Umbilical cord (tissue), 2 donors: ENCODE measurements around a stretch of chr16.

DNA sequence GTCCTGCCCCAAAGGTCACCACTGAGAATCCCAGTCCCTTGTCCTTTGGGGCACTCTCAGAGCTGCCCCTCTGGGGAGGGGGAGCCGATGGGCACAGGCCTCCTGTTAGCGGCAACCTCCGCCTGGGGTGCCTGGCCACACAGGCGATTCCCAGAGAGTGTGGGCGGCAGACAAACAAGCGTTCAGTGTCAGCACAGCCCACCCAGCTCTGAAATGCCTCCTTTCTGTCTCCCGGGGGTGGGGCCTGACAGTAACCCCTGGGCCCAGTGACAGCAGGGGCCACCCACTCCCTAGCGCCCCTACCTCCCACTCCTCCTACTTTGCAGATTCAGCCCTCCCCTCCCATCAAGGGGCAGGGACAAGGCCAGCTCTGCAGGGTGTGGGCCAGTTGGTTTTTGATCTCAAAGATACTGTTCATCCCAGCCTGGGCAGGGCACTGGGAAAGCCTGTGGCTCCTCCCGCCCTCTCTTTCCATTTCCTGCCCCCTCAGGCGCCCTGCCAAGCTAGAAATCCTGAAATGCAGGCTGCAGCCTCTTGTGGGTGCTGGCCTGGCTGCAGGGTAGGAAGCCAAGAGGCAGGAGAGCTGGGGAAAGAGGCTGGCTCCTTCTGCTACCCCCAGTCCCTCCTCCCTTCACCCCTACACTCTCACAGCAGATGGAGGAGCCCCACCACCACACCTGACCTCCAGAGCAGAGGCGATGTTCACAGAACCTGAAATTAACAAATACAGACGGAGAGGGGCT is 36.7 kb upstream of the EMP2 start:
- RAMPAGE, long total RNA: no peak

GRCh38 chr16:10622006-10623032 is 41.9 kb upstream of the EMP2 start:
- RAMPAGE, long total RNA: no peak

GRCh38 chr16:10647762-10648222 is 46.9 kb downstream of the TEKT5 start:
- RAMPAGE, long total RNA: no peak

- RAMPAGE, long total RNA: no peak
Observed at GRCh38 chr16:10879138-10879729, 2.2 kb downstream of the CIITA start.

DNA sequence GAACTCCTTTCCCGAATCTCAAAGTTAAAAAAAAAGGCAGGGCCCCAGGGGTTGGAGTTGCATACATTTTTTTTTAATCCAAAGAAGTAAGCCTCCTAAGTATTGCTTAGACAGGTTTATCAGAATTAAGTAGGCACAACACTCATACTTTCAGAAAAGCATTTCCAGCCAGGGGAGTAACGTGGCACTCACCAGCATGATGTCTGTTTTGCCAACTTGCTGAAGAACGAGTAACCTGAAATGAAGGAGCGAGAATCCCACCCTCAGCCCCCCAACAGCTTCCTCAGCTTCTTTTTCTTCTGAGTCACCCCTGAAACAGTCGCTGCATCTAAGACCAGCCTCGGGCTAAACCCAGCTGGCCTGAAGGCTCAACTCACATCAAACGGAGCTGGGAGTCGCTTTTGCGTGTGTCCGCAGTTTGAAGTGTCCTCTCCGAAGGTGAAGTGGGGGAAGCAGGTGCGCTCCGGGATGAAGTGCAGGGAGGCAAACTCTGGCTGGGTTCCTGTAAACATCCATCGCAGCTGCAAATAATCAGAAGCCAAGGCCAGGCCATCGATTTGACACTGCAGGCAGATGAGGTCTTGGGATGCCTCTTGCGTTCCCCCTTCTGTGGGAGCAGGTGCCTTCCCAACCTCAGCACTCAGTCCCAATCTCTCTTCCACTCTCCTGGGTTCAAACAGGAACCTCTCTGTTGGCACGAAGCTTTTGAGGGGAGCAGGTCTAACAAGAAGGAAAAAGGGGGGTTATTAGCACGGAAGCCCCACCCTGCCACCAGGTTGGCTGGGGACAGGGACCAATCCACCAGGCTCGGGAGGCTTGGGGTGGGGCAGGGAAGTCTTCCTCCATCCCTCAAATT is 13.2 kb downstream of the DEXI start:
- RAMPAGE, long total RNA: no peak

DNA sequence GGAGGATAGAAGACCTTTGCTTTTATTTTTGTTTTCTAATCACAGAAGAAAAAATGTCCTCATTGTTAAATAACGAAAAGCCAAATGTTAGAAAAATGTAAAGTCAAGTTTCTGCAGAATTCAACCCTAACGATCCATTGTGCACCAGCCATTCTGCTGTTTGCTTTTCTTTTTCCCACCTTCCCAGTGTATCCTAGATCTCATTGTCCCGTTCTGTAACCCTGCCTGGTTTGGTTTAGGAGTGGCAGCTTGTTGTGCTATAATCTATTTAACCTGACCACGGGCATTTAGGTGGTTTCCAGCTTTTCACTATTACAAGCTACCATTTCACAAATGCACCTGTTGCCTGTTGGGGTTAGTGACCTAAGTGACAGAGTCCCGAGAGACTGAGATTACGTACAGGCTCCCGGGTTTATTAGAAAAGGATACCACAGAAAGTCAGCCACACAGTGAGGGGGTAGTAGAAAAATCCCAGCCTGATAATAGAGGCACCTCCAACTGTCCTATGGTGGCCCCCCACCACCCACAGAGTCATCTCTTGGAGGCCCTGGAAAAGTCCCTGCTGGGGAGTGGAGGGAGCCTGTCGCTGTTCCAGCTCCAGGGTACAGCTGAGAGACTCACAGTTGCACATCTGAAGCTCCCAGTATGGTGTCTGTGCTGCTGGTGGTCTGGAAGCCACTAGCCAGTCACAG is 21.1 kb downstream of the CLEC16A start:
- RAMPAGE, long total RNA: no peak

- RAMPAGE, long total RNA: no peak
Observed at GRCh38 chr16:10982544-10983232, 38.3 kb downstream of the CLEC16A start.

DNA sequence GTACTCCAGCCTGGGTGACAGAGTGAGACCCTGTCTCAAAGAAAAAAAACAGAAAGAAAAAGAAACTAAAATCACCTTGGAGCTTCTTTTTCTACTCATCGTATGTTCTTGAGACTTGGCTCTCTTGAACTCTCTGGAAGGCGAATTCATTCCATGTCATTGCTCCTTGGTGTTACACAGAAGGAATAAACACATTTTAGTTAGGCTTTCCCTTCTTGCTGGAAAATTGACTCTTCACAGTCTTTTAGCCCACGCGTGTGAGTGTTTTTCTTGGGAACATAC is 142.4 kb downstream of the SOCS1 start:
- RAMPAGE, long total RNA: no peak

- RAMPAGE, long total RNA: no peak
Observed at GRCh38 chr16:11162853-11163465, 93.0 kb downstream of the SOCS1 start.

DNA sequence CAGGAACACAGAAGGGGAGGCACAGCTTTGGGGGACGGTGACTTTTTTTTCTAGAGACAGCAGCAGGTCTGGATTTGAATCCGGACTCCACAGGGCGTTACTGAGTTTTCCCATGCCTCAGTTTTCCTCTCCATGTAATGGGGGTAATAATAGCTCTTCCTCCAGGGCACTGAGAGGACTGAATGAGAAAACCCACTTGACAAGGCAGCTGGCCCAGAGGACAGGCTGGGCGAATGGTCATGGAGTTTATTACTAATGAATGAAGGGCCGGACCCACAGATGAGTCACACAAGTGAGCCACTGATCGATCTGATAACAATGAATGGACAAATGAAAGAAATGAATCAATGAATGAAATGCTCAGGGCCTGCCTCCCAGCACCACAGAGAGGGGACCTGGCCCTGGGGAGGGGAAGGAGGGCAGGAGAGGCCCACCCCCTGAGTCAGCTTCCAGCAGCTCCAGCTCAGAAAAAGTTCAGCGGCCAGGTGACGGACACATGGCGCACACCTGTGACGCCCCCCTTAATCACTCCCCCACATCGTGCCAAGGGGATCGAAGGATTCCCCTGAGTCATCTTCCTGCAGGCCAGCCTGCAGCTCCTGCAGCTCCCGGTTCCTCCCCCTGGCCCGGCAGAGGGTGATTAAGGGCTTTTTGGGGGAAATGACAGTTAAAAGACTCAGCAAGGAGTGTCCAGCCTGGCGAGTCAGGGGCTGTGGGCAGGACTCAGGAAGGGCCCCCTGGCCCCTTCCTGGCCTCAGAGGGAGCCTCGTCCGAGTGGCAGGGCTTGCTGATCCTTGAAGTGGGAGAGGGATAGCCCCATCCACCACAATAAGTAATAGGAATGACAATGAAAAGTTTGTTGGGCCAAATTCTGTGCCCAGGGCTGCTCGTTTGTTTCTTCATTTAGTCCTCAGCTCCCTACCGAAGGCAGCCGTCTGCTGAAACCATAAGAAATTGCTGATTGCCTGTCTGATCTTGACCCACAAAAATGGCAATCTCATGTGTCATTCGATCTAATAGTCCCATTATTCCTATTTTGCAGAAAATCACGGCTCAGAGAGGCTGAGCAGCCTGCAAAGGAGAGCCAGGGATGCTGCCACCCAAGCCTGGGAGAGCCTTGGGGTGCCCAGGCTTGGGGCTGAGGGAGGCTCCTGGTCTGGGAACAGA is 54.1 kb downstream of the SOCS1 start:
- RAMPAGE, long total RNA: no peak

DNA sequence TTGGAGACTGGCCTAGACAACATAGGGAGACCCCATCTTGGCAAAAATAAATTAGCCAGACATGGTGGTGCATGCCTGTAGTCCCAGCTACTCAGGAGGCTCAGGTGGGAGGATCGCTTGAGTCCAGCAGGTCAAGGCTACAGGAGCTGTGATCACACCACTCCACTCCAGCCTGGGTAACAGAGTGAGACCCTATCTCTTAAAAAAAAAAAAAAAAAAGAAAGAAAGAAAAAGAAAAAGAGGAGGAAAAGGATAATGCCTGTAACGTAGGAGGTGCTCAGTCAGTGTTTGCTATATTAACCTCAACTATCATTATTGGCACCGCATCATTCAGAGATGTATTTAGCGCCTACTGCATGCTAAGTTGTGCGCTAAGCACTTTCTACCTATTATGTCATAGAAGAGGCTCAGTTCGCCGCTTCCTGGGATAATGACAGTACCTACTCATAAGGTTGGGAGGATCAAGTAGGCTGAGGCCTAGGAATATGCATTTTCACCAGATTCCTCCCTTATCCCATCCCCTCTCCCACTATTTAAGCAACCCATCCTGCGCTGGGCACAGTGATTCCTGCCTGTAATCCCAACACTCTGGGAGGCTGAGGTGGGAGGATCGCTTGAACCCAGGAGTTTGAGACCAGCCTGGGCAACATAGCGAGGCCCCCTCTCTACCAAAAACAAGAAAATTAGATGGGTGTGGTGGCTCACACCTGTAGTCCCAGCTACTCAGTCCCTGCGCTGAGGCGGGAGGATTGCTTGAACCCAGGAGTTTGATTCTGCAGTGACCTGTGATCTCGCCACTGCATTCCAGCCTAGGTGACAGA is 4.8 kb downstream of the SOCS1 start:
- RAMPAGE, long total RNA: no peak

DNA sequence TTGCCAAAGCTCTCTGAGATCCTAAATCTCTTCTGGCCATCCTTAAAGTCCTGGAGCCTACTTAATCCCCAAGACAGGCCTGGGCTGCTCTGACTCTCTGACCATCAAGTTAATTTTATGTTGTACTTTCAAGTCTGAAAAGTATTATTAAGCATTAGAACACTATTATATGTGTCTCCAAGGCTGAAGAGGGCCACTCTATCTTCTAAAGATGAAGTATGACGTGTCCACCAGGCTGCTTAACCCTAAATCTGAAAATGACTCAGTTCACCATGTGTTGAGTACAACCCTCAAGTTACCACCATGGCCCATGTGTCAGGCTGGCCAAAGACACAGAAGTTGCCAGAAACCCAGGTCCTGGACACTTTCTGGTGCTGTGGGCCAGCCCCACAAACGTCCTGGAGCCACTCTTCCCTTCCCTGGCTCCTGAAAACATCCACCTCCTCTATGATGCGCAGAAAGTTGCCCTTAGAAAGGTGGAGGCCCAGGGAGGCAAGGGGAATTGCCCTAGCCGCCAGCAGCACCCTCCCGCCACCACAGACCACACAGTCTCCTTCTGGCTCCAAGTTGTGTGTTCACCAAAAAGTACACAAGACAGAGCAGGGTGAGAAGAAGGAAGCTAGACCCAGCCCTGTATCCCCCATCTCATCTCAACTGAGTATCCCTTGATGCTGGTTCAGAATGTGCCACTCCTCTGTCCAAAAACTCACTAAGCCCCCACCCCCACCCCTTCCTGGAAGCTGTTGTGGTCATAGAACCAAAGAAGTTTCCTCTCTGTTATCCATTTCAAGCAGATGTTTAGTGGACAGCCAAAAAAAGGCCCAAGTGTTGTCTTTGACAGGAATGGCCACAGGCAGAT is 2.6 kb downstream of the SOCS1 start:
- RAMPAGE, long total RNA: no peak

DNA sequence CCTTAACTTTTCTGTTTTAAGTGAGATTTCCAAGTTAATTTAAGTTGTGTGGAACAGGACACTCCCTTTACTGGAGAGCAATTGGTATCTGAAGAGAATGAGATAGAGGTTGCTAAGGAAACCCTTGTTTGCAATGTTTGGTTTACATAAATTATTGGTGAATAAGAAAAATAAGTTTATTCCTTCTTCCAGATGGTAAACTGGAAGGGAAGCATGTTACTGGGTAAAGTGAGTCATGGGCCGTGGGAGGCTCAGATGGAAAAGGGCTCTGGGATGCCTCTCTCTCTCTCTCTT is 19.3 kb downstream of the RMI2 start:
- RAMPAGE, long total RNA: no peak

DNA sequence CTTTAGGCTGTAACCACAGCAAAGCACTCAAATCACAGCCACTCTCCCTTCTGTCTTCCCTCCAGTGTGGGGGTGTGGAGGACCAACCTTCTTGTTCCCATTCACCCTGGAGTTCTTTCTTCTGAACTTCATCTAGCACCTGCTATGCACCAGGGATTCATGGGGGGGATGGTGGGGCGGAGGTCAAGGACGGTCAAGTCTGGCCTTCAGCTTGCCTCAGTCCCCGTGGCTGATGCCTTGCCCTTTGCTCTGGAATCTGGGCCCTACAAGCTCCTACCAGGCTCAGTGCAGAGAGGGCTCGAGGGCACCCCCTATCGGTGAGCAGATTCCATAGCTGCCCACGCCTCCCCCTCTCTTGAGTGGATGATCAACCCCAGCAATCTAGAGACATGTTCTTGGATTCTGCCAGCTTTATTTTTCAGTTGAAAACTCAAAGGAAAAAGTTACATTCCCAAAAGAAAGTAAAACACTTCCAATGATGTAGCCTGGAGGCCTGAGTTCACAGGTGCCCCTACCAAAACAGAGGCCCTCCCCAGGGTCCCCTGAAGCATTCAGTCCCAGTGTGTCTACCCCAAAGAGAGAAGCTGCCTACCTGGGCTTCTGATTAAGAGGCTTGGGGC is 26.5 kb downstream of the RMI2 start:
- RAMPAGE, long total RNA: no peak

GRCh38 chr16:11493919-11494341 is 33.1 kb downstream of the ENSG00000188897 start:
- RAMPAGE, long total RNA: no peak

GRCh38 chr16:11540489-11540867 is 13.4 kb upstream of the ENSG00000188897 start:
- RAMPAGE, long total RNA: no peak

GRCh38 chr16:11581346-11582166 is 5.2 kb downstream of the LITAF start:
- RAMPAGE, long total RNA: no peak

DNA sequence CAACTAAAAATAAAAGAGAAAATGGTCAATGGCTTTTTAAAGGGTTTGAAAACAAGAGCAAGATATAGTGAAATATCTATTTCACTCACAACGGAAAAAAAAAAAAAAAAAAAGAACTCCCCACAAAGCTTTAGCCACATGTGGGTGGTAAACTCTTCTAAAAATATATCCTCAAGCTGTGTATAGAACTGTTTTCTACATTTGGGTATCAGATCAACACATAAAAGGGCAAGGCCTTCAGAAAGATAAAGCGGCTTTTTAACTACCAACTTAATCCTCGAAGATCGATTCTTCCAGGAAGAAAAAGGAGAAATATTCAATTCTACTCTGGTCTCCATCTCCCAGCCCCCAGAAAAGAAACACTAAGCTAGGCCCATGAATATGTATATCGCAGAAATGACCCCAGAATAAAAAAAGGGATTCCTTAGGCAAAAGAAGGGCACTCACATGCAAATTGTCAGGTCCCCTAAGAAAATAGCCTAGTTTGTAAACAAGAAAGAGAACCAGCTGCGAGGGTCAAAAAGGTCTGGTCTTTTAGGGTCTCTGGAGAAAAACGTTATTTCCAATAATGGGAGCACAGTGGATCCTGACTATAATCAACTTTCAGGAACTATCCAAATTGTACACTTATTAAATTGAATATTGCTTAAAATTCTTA is 4.4 kb downstream of the LITAF start:
- RAMPAGE, long total RNA: no peak

DNA sequence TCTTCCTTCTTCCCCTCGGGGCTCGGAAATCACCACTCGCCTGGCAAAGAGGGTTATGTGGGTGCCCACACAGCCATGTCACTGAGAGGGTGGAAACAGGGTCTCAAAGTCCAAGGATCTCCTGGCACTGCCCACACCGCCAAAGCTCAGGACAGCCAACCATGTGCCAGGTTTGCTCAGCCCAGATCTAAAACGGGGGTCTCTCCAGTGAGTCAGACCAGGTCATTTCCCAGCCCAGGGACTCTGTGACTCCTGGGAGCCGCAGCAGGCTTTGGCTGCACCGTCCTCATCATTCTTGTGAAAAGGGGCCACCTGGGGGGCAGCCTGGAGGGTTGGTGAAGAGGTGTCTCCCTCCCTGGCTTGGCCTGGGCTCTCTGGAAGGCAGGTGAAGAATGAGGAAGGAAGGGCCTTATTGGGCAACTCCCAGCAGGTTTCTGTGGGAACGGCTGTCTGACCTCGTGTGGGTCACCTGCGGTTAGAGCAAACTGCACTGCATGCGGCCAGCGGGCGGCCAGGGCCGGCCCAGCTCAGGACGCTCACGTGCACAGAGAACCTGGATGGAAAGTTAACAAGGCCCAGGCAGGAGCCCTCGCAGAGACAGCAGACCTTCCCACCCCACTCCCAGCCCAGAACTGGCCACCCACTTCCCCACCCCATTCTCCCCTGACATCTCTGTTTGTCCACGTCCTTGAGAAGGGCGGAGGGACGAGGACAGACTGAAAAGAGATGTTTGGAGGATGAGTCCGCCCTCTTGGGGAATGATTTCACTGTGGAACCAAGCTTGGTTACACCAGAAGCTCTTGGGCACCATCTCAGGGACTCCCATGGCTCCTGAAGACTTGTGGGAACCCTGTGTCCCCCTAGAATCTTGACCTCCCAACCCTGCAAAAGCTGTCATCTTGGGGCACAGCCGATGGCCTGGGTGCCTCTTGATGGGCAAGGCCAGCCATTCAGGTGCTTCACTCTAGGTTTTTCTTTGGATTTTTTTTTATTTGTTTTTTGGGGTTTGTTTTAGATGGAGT is 25.6 kb upstream of the LITAF start:
- RAMPAGE, long total RNA: no peak

- RAMPAGE, long total RNA: no peak
Observed at GRCh38 chr16:11676458-11677102, 8.3 kb downstream of the SNN start.